Skeletal muscle cell (primary cell): ENCODE measurements around the genes WDR12, CYP20A1 and ABI2.

- RRBS, result no CpG with 5 or more reads among the region's 6 CpGs
These were observed 2.4 kb downstream of the CASP8 start for GRCh38 chr2:201262628-201263269.

- RRBS, result under 1% methylated on average over 23 of the region's 57 CpGs
These were observed 361 bp downstream of the STRADB start for GRCh38 chr2:201451828-201452373.

GRCh38 chr2:202036541-202037682 lies 3.3 kb downstream of the FZD7 start:
- RRBS, result 9% methylated on average over 6 of the region's 24 CpGs

- RRBS, result no CpG with 5 or more reads among the region's 6 CpGs
These were observed 76.9 kb downstream of the SUMO1 start for GRCh38 chr2:202161397-202161918.

DNA sequence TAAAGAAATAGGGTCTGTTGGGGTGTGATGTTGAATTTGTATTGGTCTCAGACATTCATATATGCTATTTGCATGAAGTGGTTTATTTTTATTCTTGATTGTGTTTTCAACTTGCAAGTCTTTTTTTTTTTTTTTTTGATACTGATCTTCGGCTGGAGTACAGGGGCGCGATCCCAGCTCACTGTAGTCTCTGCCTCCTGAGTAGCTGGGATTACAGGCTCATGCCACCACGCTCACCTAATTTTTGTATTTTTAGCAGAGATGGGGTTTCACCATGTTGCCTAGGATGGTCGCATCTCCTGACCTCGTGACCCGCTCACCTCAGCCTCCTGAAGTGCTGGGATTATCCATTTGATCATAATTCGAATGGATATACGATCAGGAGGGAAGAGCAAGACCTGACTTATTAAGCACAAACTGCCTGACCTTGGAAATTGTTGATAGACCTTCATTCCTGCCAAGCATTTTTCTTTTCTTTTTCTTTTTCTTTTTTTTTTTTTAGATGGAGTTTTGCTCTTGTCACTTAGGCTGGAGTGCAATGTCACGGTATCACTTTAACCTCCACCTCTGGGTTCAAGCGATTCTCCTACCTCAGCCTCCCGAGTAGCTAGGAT lies 15.2 kb downstream of the NOP58 start:
- RRBS, result no CpG with 5 or more reads among the region's 12 CpGs

DNA sequence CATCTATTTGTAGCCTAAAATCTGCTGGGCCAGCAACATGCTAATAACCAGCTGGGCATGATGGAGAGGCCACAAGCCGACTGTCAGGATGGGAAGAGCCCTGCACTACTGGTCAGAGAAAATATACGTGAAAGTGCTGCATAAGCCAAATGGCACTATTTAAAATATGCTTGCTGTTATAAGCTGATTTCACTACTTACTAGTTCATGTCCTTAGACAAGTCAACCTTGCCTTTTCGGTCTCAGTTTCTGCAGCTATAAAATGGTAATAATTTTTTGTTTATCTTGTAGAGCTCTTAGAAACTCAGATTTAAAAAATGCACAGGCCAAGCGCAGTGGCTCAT lies 46.5 kb downstream of the NOP58 start:
- RRBS, result no CpG with 5 or more reads among the region's 4 CpGs

DNA sequence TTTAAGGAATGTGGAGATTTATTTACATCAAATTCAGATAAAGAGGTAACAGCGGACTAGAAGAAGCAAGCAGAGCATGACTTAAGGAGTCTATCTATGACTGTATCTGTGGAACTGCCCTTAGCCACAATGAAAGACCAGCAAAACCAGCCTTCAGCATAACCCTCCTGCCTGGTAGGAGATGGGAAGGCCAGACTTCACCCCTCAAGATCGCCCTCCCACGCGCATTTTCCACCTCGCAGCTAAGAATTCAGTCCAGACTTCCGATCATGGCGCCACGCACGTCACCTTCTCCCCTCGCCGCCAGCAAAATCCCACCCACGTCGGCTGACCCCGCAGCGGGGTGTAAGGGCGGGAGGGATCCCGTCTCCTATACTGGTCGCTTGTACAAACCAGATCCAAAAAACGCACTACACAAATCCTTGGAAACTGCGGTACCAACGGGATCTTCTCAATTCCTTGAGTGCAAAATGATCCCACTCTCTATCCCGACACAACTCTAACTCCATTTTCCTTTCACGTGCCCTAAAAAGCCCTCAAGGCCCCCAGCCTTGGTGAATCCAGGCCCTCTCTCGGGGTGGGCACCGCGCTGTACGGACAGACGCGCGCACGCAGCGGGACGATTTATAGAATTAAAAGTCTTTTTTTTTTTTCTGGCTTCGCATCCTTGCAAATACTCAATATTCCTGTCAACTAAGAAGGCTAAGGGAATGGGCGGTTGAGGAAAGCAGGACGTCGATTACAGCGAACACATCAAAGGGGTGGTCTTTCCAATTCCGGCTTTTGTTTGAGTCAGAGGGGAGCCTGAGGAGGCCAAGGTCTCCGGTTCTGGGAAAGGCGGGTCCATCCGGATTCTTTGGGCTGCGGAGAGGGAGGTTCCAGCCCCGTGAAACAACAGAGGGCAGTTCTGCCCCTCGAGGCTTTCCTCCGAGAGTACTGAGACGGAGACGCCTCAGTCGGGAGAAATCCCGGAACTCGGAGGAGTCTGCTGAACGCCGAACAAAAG lies 892 bp upstream of the BMPR2 start:
- RRBS, result 0% methylated on average over 1 of the region's 53 CpGs

GRCh38 chr2:202395792-202396574 lies 19.9 kb downstream of the BMPR2 start:
- RRBS, result no CpG with 5 or more reads among the region's 5 CpGs

DNA sequence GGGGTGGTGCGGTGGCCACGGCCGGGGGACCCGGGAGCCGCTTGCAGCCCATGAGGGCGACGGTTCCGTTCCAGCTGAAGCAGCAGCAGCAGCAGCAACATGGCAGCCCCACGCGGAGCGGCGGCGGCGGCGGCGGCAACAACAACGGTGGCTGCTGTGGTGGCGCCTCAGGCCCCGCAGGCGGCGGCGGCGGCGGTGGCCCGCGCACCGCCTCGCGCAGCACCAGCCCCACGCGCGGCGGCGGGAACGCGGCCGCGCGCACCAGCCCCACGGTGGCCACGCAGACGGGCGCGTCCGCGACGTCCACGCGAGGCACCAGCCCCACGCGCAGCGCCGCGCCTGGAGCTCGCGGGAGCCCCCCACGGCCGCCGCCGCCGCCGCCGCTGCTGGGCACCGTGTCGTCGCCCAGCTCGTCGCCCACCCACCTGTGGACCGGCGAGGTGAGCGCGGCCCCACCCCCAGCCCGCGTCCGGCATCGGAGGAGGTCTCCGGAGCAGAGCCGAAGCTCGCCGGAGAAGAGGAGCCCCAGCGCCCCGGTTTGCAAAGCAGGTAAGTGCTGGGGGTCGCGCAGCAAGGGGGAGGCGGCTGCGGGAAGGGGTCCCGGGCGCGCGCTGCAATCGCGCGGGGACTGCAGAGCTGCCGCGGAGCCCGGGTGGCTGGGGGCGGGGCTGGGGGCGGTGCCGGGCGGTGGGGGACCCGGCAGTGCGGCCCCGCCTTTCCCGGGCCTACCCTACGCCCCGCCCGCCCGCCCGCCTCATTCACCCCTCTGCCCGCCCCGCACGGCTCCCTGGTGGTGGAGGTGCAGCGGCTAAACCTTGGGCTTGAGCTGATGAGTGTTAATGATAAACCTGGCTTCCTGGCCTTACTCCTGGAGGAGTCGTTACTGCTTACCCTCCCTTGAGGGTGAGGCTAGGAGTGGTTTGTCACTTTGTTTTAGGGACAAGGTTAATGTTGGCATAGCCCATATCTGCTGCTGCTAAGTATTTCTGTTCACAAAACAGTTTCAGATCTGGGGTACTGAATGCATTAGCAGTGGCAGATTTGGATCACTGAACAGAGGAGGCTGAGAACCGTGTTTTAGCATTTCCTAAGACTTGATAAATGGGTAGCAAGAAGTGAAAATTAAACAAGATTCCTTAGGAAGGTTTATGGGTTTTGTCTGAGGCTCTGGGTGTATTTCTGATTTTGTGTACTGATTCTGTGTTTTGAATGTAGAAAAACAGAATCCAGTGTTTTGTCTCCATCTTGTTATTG lies 898 bp downstream of the FAM117B start:
- RRBS, result under 1% methylated on average over 22 of the region's 115 CpGs

DNA sequence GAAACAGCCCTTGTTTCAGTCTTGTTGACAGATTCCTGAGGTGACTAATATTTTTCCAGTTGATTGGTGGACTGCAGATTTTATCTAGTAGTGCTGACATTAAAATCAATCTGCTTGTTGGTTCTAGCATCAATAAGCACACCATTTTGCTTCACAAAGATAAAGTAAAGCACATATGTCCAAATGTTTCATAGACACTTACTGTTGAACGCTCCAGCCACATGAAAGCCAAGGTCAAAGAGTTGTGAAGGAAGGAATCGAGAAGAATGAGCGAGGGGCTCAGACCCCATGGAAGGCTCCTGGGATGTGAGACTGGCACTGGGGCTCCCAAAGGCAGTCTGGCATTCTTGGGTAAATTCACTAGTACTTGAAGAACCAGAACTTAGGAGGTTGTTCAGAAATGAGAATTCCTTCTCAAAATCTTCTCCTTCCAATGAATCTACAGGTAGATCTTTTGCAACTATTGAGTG lies 82.9 kb downstream of the ICA1L start:
- RRBS, result no CpG with 5 or more reads among the region's 3 CpGs

DNA sequence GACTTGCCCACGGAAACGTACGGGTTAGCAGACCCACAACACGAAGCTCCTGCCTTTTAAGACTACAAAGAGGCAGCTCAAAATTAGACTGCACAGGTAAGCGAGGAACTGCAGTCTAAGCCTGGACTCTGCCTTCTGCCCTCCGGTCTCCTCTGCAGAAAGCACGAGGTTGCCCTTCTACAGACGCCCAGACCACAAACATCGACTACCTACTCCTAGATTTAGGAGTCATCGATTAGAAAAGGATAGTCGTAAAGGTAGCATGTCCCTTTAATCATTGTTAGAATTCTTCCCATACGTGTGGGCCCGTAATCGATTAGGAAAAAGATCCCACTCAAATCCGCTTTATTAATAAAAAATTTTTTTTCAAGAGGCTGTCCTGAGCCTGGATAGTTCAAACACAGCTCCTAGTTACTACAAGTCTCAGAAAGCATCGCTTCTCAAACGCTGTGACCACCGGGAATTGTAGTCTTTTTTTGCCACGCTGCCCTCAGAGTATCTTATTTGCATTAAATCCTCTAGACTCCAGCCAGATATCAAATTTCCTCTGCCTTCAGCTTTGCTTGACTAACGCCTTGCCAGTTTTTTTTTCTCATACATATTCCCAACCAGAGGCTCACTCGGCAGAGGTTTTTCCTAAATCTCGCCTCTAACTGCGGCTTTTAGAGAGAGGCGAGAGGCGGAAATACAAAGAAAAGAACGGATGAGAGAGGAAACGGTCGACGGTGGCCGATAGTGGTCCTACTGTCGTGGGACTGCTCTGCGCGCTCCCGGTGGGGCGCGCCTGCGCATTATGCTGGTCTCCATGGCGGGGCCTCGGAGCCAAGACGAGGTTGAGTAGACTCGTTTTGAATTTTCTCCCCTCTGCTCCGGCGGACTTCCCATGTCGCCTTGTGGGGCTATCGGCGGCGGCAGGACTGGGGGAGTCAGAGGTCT lies at the start of gene WDR12:
Gene WDR12 (minus strand): TSS at position 181 of the 936 bp plus-strand sequence.
- RRBS, result no CpG with 5 or more reads among the region's 47 CpGs

- RRBS, result no CpG with 5 or more reads among the region's 17 CpGs
These were observed 48.3 kb upstream of the CYP20A1 start for GRCh38 chr2:203190431-203190949.

- RRBS, result under 1% methylated on average over 20 of the region's 94 CpGs
These were observed at the start of gene CYP20A1 for GRCh38 chr2:203238431-203239461. Gene CYP20A1, plus strand, starts transcription at chr2:203239018.

- RRBS, result under 1% methylated on average over 13 of the region's 103 CpGs
These were observed at the start of gene ABI2 for GRCh38 chr2:203327469-203328713. Gene ABI2, plus strand, starts transcription at chr2:203328394.

DNA sequence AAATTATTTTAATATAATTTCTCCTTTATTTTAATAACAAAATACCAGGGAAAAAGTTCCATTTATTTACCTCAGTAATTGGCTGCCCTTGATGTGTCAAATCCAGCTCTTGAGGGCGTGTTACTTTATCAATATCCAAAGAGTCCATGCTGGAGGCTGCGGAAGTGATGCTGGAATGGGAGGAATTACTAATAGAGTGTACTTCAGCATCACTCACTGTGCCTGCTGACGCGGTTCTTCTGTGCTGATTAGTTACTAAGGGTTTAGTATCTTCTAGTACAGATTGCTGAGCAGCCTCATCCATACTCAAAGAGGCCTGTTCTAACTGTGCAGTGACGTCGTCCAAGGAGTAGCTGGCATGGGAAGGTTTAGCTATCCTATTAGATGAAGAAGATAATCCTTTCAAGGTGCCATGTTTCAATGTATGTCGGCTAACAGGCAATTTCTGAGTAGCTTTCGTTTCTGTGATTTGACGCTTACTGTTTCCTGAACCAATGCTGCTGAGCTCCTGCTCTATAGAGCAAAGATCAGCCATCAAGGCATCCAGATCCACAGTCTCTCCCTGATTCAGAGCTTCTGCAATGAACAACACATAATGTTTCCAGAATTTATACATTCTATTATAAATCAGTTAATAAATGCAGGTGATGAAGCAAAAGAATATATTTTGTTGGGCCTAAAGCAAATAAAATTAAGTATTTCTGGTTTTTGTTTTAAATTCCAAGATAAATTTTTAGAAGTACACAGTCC lies 45.4 kb downstream of the RAPH1 start:
- RRBS, result no CpG with 5 or more reads among the region's 9 CpGs

DNA sequence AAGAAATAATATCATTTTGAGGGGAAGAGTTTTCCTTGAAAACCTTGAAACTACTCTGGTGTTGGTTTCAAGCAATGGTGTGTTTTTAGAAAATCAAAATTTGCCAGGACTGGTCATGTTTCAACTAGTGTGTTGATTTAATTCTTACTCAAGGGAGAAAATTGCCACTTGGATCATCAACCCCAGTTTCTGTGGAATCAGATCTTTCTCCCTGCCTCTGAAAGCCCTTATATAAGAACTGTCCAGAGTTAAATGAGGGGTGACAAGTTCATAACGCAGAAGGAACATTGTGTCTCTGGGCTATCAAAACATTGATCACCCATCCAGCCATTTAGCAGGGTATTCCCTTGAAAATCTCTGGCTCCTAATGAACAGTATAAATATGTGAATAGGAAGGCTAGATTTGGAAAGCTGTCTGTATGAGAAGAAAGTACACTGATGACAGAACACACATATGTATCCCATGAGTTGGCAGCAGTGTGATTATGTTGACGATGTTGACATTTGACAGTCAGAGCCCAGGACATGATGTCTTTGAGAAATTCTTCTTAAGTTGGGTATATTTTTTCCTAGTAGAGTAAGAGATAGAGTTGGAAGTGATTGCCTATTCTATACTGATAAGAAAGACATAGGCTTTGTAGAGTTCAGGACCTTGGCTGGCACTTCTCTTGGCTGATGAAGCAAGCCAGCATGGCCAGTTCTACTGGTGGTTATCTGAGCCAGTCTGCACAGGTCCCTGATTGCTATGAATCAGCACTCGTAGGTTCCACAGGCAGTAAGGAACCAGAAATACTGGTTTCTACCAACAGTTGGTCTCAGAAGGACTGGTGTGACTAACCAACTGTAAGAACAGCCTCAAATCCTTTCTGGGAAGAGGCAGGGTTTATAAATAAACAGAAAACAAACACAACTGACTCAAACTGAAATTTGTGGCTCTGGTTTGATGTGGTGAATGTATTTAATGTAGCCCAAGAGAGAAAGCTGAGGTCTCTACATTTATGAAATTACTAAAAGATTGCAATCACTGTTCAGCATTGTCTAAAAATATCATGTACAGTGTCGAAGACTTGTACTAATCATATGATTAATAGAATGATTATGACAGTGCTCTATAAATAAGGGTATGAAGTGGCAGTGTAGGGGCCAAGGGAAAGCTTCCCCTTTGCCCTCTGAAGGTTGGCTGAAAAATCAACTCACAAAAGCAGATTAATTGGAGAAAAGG lies 43.8 kb upstream of the RAPH1 start:
- RRBS, result no CpG with 5 or more reads among the region's 4 CpGs

DNA sequence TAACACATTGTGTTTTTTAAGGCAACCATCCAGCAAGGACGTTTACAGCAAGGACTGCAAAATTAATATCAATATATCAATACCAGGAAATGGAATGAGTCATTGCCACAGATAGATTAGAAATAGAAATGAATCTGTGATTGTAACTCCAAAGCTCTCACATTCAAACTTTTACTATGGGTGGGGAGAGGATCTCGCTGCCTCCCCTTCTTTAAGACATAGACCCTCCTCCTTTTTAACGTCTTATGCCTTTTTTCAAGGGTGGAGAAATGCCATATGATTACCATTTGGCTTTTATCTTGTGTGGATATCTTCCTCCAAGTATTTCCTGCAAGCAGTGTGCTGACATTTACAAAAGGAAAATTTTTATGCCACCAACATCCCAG lies 3.9 kb downstream of the CD28 start:
- RRBS, result no CpG with 5 or more reads among the region's 3 CpGs